Endometrial microvascular endothelial cells (primary cell): ENCODE measurements around the gene PSMD12.

DNA sequence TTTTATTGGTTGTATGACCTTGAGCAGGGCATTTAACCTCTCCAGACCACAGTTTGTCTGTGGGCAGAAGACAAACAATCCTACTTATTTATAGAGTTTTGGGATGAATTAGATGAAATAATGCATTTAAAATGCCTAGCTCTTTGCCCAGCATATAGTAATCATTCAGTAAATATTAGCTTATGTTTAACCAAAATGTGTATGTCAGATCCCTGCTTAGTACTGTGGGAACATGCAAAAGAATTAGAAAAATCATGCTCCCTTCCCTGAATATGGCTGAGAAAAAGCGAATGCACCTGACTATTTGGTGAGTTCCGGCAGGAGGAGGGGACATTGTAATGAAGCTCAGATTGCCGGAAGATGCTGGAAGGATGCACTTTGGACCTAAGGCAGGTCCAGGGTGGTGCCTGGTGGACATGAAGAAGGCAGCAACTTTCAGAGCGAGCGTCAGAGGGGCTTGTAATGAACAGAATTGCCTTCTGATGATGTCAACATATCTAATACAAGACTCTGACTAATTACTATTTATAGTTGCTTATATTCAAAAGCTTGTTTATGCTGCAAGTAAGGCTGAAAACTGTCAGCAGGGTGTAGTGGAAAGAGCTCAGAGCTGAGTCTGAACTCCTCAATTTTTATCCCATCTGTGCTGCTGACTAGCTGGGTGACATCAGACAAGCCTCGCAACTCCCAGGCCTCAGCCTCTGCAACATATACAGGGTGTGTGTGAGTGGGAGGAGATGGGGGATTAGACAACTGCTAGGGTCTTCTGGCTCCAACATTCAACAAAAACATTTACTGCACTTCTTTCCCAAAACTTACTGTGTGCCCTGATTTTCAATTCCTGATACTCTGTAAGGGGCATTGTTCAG, 221.2 kb downstream of the PRKCA start:
- RAMPAGE, long total RNA: no peak

- RAMPAGE, long total RNA: no peak
These were observed 263.6 kb downstream of the PRKCA start for GRCh38 chr17:66565780-66566715.

- RAMPAGE, long total RNA: no peak
These were observed 255.5 kb upstream of the CACNG5 start for GRCh38 chr17:66579391-66579908.

DNA sequence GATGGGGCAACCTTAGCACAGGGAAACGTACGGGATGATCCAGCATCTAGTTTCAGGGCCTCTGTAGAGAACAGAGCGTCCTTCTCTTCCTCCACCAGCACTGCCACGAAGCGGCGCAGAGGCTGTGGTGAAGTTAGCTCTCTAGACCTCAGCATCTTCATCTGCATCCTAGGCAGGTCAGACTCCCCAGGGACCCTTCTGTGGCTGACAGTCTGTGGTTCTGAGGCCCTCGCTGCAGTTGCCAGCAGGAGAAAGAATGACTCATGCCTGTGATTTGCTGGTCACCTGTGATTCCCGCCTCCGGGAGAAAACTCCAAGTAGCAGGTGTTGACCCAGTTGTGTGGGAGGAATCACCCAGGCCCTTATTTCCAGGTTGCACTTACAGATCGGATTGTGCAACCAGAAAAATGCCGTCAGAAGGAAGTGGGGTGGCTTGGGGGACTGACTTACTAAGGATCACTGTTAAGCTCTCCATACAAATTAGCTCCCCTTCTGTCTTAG, 117.3 kb upstream of the CACNG5 start:
- RAMPAGE, long total RNA: no peak

GRCh38 chr17:67043287-67043800, 1.0 kb upstream of the CACNG1 start:
- RAMPAGE, long total RNA: no peak

- RAMPAGE, long total RNA: no peak
These were observed 73.7 kb downstream of the HELZ start for GRCh38 chr17:67171112-67171857.

GRCh38 chr17:67188782-67189635, 56.0 kb downstream of the HELZ start:
- RAMPAGE, long total RNA: no peak

- RAMPAGE, long total RNA: no peak
These were observed 1.3 kb downstream of the HELZ start for GRCh38 chr17:67243642-67244066.

DNA sequence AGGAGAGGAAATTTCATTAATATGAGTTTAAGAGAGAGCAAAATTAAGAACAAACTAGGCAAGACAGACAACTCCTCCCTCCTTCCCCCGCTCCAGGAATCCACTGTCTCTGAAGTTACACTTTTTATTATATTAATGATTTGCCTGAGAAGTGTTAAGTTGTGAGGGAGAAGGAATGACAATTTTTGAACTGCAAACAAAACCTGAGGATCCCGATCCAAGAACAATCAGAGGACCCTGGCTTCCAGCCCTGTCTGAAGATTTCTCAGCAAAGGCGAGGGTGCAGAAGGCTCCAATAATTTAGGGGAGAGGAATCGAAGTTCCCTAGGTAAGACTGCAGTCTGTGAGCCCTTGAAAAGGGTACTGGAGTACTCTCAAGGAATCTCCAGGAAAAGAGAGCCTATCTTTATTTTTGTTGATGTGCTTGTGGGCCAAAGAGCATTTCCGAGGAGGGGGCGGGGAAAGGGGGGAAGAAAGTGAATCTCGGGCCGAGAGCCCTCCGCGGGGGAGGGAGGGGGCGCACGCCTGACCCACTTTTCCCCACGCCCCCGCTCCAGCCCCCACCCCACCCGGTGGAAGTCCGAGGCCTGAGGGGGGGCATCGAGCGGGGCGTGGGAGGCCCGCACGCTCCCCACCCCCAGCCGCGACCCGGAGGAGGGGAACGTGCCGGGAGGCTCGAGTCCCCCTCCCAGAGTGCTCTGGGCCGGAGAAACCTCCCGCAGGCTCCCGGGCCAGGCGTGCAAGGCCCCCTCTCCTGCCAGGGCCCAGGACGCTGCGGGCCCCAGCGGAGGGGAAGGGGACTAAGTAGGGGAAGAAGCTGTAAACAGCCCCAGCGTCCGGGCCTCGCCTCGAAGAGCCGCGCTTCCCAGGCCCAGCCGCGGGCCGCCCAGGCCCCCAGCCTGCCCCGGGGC, 615 bp downstream of the HELZ start:
- RAMPAGE, long total RNA: no peak

- RAMPAGE, long total RNA: no peak
These were observed 15.4 kb upstream of the HELZ start for GRCh38 chr17:67260106-67260994.

DNA sequence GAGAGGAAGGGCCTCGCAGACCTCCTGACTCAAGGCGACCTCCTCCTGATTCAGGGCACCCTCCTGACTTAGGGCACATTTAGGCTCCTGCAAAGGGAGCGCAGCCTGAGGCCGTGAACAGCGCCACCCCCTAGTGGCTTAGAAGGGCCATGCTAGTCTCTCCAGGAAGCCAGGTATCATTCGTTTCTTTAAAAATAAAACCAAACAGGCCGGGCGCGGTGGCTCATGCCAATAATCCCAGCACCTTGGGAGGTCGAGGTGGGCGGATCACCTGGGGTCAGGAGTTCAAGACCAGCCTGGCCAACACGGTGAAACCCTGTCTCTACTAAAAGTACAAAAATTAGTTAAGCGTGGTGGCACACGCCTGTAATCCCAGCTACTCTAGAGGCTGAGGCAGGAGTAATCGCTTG, 48.8 kb upstream of the HELZ start:
- RAMPAGE, long total RNA: no peak

GRCh38 chr17:67366174-67366847, at the start of gene PSMD12:
PSMD12 (minus strand) TSS chr17:67366577.
- RAMPAGE, long total RNA: start-site peak on the minus strand at chr17:67366483-67366593, 1,964 and 2,940 reads in 2 replicates

- RAMPAGE, long total RNA: no peak
These were observed 44.7 kb downstream of the PITPNC1 start for GRCh38 chr17:67421524-67422473.

DNA sequence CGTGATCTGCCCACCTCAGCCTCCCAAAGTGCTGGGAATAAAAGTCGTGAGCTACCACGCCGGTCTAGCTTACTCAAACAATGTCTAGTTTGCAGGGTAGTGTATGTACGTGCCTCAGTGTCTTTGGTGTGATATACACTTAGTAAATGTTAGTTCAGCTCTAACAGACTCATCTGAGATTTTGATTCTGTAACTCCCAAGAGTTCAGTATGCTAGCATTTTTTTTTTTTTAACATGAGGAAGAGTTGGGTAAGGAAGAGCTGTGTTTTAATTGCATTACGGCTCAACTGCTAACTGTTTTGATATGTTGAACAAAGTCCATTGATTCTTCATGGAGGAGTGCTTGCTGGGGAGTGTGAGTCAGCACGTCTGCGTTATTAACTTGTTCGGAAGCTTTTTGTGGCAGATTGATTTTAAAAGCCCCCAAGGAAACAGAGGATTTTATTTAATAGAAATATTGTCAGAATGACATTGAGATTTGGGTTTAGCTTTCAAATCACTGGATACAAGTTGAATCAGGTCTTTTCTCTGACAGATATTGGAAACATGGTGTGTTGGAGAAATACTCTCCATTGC, 45.8 kb downstream of the PITPNC1 start:
- RAMPAGE, long total RNA: no peak

DNA sequence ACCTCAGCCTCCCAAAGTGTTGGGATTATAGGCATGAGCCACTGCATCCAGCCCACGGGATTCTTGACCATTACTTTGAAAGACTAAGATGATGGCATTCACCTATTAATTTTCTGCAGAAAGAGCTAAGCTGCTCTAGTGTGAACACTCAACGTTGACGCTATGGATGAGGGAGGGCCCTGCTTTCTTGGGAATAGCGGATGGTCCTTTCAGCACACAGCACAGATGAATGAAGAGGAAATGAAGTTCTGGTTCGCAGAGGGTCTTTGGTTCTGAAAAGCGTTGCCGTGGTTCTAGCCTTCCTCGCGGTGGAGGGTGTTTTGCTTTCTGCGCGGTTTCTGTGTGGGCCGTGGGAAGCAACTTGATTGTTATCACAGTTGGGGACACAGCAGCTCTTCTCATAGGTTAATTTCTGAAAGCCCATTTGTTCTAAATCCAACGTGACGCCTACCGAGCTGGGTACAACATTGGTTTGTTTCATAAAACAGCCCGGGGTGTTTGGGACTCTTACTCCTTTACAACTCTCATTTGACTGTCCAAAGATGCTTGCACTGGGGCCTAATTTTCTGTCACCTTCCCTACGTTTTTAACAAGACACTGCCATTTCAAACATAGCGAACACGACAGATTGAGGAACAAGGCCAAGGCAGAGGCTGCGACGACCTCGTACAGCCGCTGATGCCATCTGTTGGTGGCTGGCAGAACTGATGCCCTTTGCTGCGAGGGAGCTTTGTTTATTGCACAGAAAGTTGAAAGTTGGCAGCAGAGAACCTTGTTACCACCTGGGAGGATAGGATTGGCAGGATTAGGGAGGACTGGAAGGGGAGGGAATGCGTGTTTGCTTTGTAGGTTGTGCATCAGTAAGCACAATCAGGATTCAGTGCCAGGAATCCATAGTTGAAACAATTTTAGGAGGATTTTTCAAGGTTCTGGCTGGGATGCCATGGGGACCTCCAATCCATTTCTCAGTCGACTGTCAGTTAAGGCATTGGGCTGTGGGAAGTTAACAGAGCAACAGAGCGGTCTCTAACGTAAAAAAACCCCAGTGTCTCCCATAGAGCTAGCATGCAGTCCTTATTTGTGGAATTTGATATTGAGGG, 98.2 kb downstream of the PITPNC1 start:
- RAMPAGE, long total RNA: no peak

GRCh38 chr17:67718075-67718705, 454 bp downstream of the NOL11 start:
- RAMPAGE, long total RNA: no peak

DNA sequence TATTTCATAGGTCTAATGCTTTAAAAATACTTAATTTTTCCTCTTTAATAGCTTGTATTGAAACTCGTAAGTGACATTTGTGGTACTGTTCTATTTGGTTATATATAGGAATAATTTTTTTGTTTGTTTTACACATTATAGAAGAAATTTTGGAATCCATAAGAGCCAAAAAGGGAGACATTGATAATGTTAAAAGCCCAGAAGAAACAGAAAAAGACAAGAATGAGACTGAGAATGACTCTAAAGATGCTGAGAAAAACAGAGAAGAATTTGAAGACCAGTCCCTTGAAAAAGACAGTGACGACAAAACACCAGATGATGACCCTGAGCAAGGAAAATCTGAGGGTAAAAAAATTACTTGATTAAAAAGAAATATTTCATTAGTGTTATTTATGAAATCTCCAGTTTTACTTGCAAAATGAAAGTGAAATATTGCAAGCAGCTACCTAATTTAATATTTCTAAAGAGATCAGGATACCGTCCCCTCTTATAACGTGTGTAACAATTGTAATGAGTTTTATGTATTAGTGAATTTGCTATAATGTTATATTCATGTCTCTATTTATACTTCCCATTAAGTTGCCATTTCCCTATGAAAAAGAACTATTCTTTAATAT, 49.5 kb downstream of the BPTF start:
- RAMPAGE, long total RNA: no peak

DNA sequence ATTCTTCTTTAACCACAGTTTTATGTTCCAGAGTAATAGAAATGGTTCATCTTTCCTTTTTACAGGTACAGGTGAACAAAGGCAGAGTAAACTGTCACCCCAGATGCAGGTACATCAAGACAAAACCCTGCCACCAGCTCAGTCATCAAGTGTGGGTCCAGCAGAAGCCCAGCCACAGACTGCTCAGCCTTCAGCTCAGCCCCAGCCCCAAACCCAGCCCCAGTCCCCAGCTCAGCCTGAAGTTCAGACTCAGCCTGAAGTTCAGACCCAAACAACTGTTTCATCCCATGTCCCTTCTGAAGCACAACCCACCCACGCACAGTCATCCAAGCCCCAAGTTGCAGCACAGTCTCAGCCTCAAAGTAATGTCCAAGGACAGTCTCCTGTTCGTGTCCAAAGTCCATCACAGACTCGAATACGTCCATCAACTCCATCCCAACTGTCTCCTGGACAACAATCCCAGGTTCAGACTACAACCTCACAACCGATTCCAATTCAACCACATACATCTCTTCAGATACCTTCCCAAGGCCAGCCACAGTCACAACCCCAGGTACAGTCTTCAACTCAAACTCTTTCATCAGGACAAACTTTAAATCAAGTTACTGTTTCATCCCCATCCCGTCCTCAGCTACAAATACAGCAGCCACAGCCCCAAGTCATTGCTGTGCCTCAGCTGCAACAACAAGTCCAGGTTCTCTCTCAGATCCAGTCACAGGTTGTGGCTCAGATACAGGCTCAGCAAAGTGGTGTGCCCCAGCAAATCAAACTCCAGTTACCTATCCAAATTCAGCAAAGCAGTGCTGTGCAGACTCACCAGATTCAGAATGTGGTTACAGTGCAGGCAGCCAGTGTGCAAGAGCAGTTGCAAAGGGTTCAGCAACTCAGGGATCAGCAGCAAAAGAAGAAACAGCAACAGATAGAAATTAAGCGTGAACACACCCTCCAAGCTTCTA, 50.6 kb downstream of the C17orf58 start:
- RAMPAGE, long total RNA: no peak

DNA sequence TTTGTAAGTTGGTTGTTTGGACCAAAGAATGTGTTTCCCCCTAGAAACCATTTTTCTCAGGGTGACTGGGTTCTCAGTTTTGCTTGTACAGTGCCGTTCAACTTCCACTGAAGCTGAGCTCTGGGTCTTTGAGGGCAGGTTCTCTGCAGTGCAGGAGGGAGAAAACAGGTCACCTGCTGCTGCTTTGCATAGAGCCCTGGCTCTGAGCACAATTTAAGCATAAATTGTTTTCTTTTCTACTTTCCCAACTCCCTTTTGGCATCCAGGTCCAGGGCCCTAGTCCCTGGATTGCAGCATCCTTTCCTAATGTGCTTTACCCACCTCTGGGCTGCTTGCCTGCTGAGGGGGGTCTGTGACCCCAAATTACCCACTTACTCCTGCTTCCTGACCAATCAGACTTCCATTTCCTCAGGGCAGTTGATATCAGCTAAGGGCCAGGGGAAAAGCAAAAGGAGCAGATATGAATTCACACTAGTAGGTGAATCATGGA, 8.8 kb upstream of the AMZ2 start:
- RAMPAGE, long total RNA: no peak

DNA sequence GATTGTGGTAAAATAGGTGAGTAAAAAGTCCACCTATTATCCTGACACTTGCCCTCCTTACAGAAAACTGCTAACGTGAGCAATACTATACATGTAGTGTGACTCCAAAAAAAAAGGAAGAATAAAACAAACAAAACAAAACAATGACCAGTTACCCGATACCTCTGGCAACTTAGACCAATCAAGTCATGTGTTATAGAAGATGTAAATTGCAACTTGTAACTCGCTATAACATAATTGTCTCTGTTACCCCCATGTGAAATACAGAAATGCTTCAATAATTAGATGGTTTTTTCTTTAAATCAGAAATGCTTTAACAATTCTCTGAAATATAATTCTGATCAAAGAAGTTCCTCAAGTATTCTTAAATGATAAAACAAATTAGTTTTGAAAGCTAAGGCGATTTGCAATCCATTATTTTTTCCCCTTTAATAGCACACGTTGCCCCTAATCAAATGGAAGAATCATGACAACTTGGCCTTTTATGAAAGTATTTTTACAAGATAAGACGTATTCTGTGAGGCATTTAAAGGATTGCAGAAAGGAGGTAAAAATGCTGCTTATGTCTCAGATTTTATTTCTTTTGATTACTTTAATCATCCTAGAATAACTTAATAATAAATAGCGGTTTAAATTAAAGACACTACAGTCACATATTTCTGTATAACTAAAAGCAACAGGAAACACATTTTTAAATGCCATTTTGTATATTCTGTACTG, 20.0 kb downstream of the AMZ2 start:
- RAMPAGE, long total RNA: no peak